NB4 (cell line): ENCODE data around the genes TBC1D10B, ZNF688 and BCKDK.

- RRBS, result under 1% methylated on average over 17 of the region's 46 CpGs
These were observed at the start of gene TBC1D10B for GRCh38 chr16:30370351-30370841. TSS of gene TBC1D10B (minus strand) at chr16:30370494.

GRCh38 chr16:30399588-30399833 is 4.3 kb downstream of the ZNF48 start:
- RRBS, result no CpG with 5 or more reads among the region's 2 CpGs

DNA sequence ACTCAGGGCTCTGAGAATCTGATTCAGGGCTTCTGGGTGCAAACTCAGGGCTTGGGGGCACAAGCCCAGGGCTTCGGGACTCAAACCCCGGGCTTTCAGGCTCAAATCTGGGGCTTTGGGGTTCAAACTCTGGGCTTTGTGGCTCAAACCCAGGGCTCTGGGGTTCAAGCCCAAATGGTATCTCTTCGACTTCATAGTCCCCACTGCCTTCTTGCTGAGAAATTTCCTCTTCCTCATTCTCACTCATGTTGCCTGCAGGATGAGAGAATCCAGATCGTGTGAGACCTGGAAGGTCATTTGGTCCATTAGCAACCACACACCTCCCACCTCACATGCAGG is 597 bp downstream of the ZNF768 start:
- RRBS, result no CpG with 5 or more reads among the region's 4 CpGs

- RRBS, result 2% methylated on average over 16 of the region's 86 CpGs
These were observed at the start of gene ZNF688 for GRCh38 chr16:30571314-30572489. TSS of gene ZNF688 (minus strand) at chr16:30571714.

DNA sequence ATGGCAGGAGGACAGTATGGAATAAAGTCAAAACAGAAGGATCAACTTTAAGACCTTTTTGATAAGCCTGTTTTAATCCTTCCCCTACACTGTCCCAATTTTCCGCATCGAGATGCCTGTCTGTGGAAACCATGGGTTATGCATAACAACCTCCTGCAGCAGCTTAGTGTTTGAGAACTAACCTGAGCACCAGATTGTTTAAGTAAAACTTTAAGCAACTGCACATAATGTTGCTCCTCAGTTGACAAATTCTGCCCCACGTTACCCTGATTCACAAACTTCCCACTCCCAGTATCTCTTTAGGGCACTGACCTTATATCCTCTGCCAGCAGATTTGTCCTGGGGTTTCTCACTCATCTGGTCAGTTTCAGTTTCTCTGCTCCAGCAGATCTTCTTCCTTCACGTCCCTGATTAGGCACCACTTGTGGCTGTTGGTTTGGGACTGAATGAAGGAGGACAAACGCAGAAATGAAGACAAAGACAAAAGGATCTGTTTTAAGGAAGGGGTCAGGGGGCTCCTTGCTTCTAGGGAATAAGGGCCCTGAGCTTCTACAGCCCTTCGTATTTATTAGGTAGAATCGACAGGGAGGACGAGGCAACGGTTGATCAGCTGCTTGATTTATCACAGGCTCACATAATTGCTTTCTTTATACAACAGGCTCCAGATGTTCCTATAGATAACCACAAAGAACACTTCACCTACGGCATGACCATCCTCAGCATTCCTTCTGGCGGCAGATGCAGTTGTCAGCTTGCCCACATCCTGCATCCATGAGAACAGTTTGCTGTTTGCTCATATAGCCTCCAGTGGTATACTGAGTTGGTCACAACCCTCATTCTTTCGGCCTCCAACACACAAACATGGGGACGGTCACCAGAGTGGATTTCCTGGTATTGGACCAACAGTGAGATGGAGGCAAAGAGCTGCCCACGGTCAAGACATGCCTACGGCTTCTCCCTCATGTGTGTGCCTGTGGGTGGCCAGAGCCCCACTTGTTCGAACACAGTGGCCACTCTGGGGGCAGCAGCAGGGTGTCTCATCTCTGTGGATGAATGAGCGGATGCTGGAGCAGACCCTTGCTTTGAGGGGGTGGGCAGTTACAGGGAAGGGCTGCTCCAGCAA is 13.6 kb upstream of the ZNF689 start:
- RRBS, result no CpG with 5 or more reads among the region's 17 CpGs

DNA sequence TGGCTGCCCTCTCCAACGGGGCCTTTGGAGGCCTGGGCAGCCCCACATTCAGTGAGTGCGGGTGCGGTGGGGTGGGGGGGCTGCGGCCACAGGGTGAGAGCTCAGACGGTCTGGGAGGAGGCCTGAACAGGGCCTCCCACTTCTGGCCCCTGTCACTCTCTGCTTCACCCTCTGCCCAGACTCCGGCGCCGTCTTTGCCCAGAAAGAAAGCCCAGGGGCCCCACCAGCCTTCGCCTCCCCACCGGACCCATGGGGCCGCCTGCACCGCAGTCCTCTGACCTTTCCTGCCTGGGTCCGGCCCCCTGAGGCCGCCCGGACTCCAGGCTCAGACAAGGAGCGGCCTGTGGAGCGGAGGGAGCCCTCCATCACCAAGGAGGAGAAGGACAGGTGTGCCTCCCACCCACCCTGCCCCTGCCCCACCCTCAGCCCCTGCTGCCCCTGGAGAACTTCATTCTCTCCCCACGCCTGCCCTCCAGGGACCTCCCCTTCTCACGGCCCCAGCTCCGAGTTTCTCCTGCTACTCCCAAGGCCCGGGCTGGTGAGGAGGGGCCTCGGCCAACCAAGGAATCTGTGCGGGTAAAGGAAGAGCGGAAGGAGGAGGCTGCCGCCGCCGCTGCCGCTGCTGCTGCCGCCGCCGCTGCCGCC is 10.5 kb downstream of the FBRS start:
- RRBS, result 96% methylated on average over 8 of the region's 32 CpGs

- RRBS, result no CpG with 5 or more reads among the region's 17 CpGs
These were observed 274 bp downstream of the SRCAP start for GRCh38 chr16:30699229-30699660.

DNA sequence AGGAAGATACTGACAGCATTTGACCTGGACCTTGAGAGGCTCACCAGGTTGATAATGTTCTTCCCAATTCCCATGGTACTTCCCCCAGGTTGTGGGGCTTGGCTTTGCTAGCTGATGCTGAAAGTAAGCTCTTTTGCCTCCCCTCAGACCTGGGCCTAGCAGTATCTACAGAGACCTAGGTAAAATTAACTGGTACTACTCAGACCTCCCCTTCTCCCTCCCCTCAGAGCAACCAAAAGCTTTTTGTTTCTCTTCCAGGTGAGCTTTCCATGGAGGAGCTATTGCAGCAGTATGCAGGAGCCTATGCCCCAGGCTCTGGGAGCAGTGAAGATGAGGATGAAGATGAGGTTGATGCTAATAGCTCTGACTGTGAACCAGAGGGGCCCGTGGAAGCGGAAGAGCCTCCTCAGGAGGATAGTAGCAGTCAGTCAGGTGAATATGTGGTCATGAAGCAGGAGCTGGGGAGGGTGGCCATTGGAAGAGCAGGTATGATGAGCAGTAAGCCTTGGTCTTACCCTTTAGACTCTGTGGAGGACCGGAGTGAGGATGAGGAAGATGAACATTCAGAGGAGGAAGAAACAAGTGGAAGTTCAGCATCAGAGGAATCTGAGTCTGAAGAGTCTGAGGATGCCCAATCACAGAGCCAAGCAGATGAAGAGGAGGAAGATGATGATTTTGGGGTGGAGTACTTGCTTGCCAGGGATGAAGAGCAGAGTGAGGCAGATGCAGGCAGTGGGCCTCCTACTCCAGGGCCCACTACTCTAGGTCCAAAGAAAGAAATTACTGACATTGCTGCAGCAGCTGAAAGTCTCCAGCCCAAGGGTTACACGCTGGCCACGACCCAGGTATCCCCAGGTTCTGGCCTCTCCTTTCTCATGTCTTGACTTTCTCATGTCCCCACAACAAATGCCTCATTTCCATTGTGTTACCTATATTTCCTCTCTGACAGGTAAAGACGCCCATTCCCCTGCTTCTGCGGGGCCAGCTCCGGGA is 12.6 kb downstream of the SRCAP start:
- RRBS, result no CpG with 5 or more reads among the region's 8 CpGs

DNA sequence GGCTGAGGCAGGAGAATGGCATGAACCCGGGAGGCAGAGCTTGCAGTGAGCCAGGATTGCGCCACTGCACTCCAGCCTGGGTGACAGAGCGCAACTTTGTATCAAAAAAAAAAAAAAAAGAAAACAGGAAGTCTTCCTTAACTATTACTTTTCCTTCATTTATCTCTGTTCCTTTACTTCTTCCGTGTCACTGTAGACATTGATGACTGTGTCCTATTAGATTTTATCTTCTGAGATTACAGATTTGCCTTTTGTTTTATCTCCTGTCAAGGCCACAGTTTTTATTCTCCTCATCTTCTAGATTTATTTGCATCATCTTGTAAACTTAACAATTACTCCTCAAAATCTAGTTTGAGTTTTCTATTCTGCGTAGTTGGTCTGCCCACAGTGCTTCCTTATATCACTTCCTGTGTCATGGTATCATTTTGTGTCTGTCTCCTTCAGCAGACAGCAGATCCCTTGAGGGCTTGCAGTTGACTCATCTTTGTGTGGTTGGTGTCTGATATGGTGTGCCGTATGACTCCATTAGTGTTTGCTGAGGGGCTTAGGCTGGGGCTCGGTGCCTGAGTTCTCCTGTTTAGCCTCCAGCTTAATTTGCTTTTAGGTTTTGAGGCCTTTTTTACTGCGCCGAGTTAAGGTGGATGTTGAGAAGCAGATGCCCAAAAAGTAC is 16.6 kb downstream of the SRCAP start:
- RRBS, result no CpG with 5 or more reads among the region's 9 CpGs

GRCh38 chr16:30722776-30723328 is 17.6 kb upstream of the TMEM265 start:
- RRBS, result no CpG with 5 or more reads among the region's 12 CpGs

GRCh38 chr16:30737385-30738120 is 2.9 kb upstream of the TMEM265 start:
- RRBS, result no CpG with 5 or more reads among the region's 4 CpGs

- RRBS, result 2% methylated on average over 10 of the region's 27 CpGs
These were observed 567 bp downstream of the PHKG2 start for GRCh38 chr16:30748705-30749278.

DNA sequence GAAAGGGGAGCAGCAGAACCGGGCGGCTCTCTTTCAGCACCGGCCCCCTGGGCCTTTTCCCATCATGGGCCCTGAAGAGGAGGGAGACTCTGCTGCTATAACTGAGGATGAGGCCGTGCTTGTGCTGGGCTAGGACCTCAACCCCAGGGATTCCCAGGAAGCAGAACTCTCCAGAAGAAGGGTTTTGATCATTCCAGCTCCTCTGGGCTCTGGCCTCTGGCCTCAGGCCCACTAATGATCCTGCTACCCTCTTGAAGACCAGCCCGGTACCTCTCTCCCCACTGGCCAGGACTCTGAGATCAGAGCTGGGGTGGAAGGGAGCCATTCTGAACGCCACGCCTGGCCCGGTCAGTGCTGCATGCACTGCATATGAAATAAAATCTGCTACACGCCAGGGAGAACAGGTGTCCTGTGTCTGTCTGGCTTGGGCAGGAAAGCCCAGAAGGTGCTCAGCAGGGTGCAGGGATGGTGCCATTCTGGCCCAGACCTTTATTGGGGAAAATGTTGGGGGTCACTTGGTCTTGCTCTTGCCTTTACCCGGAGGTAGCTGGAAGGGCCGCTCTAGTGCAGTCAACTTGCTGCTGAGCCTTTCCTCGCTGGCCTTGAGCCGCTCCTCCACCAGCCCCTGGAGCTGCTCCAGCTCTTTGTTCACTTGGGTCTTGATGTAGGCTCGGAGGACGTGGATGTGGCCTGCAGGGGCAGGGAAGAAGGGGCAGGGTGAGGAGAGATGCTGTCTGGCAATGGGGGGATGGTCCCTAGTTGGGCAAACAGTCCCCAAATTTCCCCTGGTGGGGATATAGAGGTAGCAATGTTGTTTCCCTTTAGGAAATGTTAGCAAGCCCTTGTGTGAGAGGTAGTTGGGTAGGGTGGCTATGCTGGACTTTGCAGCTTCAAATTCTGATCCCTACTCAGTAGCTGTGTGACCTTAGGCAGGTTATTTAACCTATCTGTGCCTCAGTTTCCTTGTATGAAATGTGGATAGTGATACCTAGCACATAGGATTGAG is 4.6 kb downstream of the CFAP119 start:
- RRBS, result over 99% methylated on average over 4 of the region's 15 CpGs

DNA sequence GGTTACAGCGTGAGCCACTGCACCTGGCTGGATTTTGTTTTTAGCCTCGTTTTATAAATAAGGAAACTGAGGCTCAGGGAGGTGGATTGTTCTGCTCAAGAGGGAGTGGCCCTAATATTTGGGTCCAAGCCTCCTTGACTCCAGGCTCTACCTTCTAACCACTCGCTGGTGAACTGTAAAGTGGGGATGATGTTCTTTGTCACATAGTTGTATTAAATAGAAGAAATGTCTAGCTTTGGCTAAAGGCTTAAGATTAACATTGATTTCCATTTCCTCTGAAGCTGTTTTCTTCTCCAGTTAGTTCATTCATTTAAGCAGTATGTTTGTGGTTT is 8.2 kb downstream of the RNF40 start:
- RRBS, result no CpG with 5 or more reads among the region's 3 CpGs

- RRBS, result 2% methylated on average over 21 of the region's 40 CpGs
These were observed 339 bp downstream of the ZNF629 start for GRCh38 chr16:30786647-30787085.

GRCh38 chr16:30881511-30882033 is 12.3 kb downstream of the BCL7C start:
- RRBS, result no CpG with 5 or more reads among the region's 10 CpGs

DNA sequence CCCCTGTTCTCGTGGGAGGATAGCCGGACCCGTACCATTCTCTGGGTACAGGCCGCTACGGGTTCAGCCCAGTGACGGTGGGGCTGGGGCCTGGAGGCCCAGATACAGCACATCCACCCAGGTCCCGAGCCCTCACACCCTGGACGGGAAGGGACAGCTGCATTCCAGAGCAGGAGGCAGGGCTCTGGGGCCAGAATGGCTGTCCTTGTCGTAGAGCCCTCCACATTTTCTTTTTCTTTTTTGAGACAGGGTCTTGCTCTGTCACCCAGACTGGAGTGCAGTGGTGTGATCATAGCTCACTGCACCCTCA is 3.1 kb downstream of the HSD3B7 start:
- RRBS, result no CpG with 5 or more reads among the region's 9 CpGs

GRCh38 chr16:31108113-31108918 is at the start of gene BCKDK:
TSS of gene BCKDK (plus strand) at chr16:31108386.
- RRBS, result 8% methylated on average over 31 of the region's 75 CpGs

- RRBS, result 97% methylated on average over 3 of the region's 22 CpGs
These were observed 4.9 kb downstream of the PRSS8 start for GRCh38 chr16:31130208-31131424.

DNA sequence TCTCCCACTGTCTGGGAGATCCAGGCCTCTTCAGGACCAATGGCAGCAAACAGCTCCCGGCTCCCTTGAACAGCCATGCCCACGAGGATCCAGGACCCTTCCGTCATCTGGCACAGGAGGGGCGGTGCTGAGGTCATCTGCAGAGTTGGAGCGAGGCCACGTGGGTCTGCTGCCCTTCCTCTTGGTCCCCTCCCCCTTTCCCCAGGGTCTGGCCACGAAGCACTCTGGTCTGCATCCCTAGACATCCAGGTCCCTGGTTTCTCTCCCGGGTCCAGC is 3.7 kb upstream of the PRSS8 start:
- RRBS, result no CpG with 5 or more reads among the region's 8 CpGs